Metastatic Liver Carcinoma in the Lung (tissue), 2 donors: ENCODE measurements around a stretch of chr11.

- PRO-cap, 2 experiments = no peak in any of the 2 experiments
Observed at GRCh38 chr11:132925760-132926292, 606.5 kb downstream of the OPCML start.

DNA sequence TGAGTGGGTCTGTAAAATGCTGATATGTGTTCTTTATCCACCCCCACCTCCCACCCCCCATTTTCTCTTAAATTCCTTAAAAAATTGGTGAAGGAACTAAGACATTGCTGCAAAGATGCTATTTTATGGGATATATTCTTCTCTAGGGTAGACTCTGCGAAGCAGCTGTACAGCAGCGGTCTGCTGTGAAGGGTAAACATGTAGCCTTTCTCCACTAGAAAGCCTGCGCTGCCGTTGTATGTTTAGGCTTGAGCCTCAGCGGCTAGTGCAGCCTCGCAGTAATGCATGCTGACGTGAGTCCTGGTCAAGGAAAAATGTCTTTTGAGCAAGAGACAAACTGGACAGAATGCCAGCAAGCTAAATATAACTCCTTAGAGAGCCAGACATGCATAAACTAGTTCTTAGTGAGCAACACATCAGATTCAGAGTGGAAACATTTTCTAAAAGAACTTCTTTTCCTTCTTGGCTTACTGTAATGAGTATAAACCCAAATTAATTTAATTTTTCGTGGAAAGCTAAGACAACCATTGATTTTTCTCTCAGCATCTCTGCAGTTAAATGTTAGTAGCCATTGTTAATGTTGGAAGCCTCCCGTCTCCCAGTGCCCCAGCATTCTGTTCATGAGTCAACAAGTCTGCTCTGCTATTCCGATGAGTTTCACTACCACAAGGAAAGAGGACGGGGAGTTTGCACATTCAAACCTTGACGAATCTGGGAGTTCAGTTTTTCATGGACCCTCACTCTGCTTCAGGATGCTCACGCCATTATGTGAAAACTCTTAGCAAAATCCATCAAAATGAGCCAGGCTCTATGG, 51.3 kb downstream of the JAM3 start:
- PRO-cap, 2 experiments = no peak in any of the 2 experiments

DNA sequence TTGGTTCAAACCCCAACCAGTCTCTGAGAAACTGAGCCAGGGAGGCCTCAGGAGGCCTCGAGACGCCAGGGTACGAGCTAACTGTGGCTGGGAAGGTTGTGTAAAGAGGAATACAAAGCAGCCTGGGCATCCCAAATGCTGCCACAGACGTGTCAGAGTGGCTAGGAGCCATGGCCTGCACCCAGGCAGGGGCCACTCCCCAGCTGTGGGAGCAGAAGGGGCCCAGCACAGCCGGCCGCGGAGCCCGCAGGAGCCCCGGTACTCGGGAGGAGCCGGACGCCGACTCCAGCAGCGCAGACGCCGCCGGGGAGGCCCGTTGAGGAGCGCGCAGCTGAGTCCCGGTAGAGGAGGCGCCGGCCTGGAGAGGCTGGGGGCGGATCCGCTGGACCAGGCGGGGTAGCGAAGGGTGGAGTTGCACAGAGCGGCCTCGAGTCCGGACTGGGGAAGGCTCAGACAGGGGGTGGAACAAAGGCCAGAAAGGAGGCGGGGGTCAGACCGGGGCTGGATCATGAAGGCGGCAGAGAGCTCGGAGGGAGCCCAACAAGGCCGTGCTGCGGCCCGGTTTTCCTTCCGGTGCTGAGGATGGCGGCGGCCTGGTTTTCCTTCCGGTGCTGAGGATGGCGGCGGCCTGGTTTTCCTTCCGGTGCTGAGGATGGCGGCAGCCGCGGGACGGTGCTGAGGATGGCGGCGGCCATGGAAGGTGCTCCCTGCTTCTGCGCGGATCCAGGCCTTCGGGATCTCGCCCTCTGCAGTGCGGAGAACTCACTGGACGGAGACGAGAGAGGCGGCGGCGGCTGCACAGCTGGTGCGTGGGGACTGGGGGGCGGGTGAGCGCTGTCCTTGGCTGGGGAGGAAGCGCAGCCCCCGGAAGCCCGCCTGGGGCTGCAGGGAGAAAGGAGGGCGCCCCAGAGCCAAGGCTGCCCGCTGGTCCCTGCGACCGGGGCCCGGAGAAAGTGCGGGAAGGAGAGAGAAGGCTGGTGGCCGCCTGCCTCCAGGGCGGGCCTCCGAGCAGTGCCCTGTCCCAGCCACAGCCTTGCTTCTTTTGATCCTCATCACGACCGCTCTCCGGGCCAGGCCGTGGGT, 350.2 kb upstream of the B3GAT1 start:
- PRO-cap, 2 experiments = no peak in any of the 2 experiments